ENCODE measurements around a stretch of chr1.

GRCh38 chr1:94101163-94101902 is 19.6 kb downstream of the ABCA4 start:
- PRO-cap: no peak

DNA sequence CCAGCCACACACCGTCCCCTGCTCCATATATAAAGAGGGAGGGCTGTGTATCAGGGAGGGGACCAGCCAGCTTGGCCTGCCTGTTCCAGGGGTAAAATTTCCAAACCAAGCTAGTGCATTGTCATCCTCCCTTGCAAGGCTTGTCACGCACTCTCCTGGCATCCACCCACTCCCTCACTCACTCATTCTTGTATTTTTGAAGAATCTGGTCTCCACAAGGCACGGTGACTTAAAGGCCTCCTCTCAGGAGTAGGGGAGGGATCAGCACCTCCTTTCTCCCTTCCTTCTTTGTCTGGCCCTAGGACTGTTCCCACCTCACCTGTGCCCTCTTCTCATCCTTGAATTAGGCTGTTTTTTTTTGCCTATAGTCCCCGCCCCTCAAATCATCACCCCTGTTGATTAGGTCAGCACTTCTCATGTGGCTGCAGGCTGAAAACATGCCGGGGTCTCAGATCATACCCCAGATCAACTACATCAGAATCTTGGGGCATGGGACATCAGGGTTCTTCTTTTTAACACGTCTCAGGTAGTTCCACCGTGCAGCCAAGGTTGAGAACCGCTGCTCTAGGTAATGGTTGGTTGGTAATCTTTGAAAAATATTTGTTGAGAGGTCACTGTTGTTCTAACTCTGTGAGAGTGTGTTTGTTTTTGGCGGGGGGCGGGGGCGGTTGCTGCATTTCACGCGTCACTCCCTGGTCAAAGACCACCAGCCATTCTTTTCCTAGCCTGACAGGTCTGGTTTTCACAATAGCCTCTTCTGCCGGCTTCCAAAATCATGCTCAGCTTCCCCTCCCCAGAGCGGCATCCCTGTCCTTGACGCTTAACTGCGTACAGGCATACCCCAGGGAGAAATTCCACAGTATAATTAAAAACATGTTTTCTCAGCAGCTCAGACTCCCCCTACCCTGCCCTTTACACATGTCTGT is 4.8 kb downstream of the ABCA4 start:
- PRO-cap: no peak

DNA sequence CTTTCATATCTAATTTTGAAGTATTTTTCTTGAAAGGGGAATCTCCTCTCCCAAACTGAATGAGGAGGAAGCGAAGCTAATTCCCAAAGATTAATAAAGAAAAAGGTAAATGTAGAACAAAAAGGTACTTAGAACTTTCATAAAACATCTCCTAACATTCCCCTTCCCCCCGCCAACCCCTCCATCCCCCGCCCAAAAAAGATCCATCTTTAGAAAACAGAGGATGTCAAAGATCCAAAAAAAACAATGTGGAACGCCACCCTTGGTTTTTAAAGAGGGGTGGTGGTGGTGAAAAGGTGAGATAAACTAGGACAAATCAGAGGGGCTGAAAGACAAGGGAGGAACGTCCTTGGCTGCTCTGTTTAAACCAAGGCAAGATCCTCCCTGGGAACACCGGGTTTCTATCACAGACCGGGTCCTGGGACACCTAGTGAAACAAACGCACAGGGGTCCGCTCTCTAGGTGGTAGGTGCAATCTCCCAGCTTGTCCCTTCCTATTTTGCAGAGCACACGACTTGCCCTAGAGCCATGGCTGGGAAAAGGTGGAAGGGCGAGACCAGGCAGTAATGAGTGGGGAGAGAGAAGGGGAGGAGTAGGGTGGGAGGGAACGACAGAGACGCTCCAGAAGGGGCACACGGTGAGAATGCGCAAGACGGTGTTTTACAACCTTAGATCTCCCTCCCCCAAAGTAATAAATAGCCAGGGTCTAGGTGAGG is 9.1 kb upstream of the ARHGAP29 start:
- PRO-cap: no peak

- PRO-cap: no peak
Measured at GRCh38 chr1:94475286-94476152, 57.3 kb downstream of the ABCD3 start.

GRCh38 chr1:94478767-94479499 is 60.7 kb downstream of the ABCD3 start:
- PRO-cap: no peak

DNA sequence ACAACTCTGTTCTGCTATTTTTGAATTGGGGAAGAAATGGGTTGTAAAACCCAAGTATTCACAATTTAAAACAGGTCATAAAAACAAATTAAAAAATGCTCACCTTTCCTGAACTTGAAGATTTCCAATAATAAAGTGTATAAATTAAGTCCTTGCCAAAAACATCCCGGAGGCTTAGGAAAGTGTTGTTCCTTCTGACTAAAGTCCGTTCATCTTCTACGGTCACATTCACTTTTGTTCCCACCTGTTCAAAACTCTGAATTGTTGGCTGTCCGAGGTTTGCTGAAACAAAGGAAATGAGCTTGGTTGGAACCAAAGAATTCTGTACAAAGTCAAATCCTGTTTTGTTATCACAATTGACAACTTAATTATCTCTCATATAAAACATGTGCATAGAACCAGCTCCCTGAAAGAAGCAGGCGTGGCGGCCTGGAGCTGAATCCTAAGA is 8.5 kb downstream of the F3 start:
- PRO-cap: no peak

DNA sequence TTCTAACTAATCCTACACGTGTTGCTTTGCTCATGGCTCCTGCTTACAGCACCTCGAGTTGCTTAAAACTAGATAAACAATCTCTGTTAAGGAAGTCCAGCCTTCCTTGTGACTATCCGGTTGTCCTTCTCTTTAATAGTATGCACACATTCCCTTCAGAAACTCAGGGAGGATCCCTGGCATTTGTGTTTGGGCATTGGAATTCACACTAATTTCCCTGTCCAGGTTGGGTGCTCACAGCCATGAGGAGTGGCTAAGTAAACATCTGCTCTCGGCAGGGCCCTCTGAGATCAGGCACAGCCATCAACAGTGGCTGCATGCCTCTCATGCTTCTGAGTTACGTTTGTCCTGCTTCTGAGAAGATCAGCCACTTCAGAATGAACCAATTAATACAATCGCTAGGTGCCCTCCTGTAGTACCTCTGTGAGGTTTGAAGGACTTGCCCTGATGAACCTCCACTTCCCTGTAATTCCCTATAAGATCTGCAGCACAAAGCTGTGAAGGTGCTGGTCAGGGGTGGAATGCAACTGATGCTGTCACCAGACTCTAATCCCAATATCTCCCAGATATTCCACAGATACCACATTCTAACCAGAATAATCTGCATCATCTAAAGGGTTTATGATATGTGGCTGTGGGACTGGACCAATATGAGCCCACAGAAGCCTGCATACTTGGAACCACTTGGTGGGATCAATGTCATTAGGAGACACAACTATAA is 21.4 kb upstream of the F3 start:
- PRO-cap: no peak

- PRO-cap: no peak
Measured at GRCh38 chr1:94590149-94590431, 48.5 kb upstream of the F3 start.

DNA sequence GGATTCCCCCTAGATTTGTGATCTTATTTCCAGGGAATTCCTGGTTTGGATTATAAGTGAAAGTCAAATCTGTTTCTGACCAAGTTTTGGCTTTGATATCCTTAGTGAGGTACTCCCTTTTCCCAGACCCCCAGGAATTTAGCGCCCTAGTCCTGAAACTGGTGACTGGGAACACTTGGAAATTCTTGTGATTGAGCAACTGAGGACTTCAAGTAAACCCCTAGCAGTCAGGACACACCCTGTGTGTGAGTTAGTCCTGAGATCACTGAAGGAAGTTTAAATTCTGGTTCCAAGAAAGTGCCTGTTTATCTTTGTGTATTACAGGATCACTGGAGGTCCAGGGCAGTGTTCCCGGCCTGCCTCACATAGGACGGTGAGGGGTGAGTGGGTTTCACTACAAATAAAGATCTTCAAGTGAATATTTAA is 95.1 kb upstream of the F3 start:
- PRO-cap: no peak

GRCh38 chr1:94707246-94707994 is 112.7 kb upstream of the SLC44A3 start:
- PRO-cap: no peak

DNA sequence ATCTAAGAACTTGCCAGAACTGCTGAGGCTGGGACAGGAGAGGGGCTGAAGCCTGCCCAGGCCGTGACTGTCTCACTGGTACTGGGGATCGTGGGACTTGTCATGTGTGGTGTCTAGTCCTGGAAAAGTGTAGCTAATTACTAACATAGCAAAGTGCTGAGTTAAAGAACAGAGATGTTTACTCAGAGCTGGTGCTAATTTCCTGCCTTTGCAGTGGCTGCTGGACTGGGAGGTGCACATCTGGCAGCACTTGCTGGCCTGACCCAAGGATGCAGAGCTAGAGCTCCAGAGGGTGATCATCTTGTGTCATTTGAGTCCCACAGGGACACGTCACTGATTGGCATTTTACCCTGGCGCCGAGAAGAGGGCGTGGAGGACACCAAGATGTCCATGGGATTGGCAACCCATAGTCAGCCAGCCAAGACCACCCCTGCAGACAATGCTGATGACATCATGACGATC is 110.2 kb upstream of the SLC44A3 start:
- PRO-cap: no peak

GRCh38 chr1:94769051-94769632 is 51.0 kb upstream of the SLC44A3 start:
- PRO-cap: no peak

GRCh38 chr1:94772142-94772633 is 48.0 kb upstream of the SLC44A3 start:
- PRO-cap: no peak

DNA sequence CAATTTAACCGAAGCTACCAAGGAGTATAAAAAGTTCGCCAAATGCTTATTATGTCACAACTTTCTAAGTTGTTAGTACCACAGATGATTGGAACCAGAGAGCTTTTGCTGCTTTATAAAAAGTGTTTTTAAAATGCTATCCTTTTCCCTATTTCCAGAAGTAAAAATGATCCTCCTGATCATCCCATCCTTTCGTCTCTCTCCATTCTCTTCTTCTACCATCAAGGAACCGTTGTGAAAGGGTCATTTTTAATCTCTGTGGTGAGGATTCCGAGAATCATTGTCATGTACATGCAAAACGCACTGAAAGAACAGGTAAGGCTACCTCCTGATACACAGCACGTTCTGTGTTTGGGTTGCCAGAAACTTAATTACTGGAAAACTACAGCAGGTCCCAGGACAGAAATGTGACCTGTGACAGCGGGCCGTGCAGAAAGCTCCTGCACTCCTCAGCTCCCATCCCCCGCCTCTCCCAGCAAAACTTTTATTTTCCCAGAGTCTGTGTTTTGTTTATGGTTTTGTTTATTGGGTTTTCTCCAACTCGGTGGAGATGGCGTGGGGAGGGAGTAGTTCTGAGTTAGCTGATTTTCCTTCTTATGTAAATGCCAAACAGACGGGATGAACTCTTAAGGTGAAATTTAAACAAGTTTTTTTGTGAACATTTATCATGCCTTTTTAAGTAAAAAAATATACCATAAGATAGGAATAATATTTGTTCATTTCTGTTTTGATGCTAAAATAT is 44.6 kb downstream of the SLC44A3 start:
- PRO-cap: no peak

- PRO-cap: no peak
Measured at GRCh38 chr1:95042165-95042876, 30.4 kb downstream of the ALG14 start.

DNA sequence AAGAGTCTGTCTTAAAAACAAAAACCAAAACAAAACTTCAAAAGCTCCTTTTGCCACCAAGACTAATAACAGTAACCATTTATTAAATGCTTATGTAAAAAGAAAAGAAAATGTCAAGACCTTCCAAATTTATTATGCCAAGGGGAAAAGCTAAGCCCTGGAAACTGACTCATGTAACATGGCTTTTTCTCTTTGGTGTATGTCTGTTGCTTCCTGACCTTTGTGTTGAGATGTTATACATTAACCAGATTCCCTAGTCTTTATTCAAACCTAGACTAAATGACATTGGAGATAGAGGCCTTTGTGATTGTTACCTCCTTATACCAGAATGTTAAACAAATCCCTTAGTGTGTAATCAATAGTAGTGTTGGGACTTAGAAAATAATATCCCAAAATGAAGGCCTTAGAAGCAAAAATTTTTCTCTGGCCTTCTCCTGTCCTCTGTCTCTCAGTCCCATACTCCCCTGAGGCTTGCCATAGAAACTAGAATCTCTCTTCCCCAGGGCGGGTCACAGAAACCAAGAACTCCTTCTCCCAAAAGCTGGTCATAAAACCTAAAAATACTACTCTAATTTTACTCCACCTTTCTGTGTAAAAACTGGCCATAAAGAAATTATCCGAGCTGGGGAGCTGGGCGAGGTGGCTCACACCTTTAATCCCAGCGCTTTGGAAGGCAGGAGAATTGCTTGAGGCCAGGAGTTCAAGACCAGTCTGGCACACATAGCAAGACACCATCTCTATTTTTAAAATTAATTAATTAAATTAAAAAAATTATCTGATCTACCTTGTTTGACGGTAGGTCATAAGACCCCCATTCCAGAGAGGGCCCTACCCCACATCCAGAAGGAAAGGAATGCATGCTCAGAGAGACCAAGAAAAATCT is 3.2 kb downstream of the ALG14 start:
- PRO-cap: no peak

- PRO-cap: no peak
Measured at GRCh38 chr1:95122355-95122772, 5.2 kb downstream of the TLCD4 start.

GRCh38 chr1:95169548-95169980 is 52.4 kb downstream of the TLCD4 start:
- PRO-cap: no peak

DNA sequence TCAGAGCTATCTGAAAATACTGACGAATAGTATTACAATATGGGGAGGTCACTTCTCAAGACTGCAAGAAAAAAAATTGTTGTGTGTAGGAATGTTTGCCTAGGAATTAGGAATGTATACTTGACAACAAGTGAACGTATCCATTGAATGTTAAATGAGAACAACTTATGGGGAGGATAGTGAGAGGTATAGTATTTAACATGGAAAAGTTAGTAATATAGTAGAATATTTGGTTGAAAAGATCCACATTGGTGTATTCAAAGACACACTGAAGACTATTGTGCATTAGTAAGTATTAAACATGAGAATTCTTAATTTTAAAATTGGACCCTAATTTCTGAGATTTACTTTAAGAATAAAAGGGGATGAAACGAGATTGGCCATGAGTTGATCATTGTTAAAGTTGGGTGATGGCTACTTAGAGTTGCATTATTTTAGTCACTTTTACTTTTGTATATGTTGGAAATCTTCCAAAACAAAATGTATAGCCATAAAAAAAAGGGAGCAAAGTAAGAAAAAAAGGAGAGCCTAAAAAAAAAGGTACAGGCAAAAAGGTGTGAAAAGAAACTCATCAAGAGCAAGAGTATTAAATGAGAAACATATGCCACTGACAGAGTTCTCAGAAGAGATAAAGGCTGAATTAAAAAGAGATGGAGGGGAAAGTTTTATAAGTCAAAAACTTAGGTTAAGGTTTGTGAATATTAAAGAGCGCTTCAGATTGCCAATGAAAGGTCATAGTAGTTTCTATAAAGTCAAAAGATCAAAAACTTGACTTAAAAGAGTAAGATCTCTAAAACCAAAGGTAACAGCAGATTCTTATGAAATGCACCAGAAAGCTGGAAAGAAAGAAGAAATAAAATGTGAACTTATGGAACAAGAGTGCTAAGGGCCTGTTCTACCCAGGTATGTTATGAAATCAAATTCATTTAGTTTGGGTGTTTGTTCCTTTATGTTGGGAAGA is 81.6 kb downstream of the PTBP2 start:
- PRO-cap: no peak

DNA sequence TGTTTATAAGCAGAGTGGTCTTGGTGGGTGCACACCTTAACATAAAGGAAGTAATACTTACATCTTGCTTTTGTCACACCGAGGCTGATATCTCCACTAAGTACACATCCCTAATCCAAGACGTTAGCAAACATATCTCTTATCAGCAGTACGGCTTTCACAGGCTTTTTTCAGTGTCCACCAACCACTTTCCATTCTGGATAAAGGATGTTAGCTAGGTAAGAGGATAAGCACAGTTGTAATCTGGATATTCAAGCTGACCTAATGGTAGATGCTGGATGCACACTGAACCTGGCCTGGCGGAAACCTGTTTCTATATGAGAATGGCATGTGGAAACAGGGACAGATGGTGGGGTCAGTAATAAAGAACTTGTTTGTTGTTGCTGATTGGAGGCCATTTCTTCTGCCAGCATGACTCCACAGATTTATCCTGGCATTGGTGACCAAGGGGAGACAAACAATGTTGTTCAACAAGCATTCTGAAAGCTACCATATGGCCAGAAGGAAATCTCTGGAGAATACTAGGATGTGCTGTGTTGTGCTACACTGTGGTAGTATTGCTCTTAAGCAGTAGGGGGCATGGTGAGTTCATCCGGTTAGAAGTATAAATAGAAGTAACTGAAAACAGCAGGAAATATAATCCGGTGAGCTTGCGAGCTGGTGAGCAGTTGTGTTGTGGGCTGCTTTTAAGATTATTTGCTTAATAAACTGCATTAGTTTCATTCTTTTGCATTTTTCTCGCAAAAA is 416.5 kb downstream of the PTBP2 start:
- PRO-cap: bidirectional peak, plus-strand start at position 637 of the sequence, minus-strand start at position 319 of the sequence

Measured in NALM6 (cell line).